GM23338 (cell line): ENCODE measurements around a stretch of chr10.

DNA sequence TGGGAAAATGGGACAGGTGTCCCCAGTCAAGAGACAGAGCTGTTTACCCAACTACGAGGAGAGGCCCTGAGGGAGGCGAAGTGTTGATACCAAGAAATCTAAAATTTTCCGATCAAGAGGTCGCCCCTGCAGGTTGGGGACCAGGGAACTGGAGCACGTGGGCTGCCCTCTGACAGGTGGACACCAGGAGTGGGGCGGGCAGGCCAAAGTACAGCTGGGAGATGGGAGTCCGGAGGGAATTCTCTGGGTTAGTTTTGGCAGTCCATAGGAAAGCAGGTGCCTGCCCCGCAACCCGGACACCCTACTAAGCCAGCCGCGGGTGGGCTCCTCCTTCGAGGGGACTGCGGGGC lies 1.0 kb upstream of the CAMK1D start:
- PRO-cap = no peak
- RAMPAGE, long total RNA = no peak

GRCh38 chr10:12556258-12556834 lies 207.0 kb downstream of the CAMK1D start:
- PRO-cap = no peak
- RAMPAGE, long total RNA = no peak

GRCh38 chr10:12615304-12615606 lies 265.9 kb downstream of the CAMK1D start:
- PRO-cap = no peak
- RAMPAGE, long total RNA = no peak

GRCh38 chr10:12702053-12702295 lies 299.5 kb downstream of the CCDC3 start:
- PRO-cap = no peak
- RAMPAGE, long total RNA = no peak

DNA sequence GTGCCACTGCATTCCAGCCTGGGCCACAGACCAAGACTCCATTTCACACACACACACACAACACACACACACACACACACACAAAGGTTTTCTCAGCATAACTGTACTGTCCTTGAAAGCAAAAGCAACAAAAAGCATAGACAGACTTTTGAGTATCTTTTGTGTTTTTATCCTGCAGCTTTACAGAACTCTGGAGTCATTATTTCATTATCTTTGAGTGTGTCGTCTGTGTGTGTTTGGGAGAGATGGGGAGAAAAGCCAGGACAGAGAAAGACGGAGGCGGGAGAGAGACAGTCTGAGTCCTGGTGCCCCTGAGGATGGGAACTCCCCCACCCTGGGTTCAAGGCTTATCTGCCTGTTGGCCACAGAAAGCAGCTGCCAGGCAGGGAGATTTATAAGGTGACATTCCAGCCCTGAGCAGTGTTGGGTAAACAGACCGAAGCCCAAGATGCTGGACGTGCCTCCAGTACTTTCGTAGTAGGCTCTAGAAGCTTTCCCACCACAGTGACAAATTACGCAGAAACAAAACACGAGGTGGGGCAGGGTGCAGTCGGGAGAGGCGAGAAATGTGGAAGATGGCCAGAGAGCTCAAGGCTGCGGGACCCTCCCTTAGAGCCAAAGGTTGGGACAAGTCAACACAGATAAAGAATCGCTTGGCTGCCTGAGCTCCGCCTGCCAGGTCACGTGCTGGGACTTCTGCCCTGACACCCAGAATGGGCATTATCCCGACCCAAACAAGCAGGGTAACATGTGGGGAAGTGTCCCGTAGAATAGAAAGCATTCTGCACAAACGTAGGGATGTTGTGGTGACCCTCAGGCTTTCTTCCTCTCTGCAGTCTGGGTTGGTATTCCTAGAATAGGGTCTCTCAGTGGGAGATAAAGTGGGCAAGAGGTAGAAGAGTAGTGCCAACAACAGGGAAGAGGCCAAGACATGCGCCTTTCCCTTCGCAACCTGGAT lies 41.1 kb downstream of the CCDC3 start:
- PRO-cap = no peak
- RAMPAGE, long total RNA = no peak

DNA sequence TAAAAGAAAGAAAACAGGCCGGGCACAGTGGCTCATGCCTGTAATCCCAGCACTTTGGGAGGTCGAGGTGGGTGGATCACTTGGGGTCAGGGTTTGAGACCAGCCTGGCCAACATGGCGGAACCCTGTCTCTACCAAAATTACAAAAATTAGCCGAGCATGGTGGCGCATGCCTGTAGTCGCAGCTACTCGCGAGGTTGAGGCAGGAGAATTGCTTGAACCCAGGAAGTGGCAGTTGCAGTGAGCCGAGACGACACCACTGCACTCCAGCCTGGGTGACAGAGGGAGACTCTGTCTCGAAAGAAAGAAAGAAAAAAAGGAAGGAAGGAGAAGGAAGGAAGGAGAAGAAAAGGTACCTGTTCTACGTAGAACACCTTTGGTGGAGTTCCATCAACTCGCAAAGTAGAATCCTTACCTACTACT lies 24.4 kb upstream of the MCM10 start:
- PRO-cap = no peak
- RAMPAGE, long total RNA = no peak

DNA sequence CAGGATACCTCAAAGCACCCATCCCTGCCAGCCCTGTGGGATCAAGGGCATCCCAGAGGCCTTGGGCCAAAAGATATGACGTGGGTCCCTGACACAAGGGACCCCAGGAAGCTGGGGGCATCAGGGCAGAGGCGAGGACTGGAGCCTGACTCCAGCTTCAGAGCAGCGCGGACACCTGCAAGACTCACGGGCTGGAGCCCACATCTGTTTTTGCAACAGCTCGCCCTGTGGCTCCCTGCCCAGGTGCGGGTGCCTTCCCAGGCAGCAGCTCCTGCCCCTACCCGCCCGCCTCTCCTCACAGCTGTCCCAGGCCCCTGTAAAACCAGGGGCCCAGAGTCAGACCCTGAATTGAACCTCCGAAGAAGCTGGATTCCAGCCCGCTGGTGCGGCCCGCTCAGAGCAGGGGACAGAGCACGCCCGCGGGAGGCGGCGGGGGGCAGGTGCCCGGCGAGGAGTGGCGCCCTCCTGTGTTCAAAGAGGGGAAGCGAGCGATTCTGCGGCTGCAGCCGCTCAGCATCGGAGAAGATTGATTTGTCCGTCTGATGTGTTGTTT lies 88.5 kb downstream of the BEND7 start:
- PRO-cap = unidirectional peak, minus-strand start at position 385 of the sequence
- RAMPAGE, long total RNA = no peak

- PRO-cap = no peak
- RAMPAGE, long total RNA = no peak
These were observed 36.2 kb downstream of the BEND7 start for GRCh38 chr10:13492544-13493050.

DNA sequence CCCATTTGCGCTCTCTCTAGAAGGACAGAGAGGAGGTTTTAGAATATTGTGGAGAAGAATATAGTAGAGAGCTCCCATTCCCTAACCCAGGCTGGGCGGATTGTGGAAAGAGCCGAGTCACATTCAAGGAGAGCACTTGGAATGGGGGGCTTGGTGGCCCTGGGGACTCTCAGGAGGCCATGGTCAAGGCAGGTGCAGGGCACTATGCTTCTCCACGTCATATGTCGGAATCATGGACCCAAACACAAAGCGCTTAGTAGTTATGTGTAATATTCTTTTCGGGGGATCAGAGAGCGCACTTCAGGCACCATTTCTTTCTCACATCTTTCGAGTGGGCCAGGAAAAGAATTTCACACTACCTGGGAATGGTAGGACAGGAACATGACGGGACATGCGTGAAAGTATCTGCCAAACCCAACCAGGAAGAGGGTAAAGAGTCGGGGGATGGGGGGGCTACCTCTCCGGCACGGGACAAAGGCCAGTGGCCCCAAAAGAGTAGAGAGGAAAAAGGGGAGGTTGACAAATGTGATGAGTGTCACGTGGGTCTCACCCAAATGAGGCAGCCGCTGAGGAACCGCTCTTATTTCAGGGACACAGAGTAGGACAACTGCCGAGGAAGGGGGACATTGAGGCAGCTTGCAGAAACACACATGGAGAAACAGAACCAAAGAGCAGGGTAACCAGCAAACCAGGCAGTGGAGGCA lies 769 bp upstream of the BEND7 start:
- PRO-cap = unidirectional peak, minus-strand start at position 223 of the sequence
- RAMPAGE, long total RNA = no peak

DNA sequence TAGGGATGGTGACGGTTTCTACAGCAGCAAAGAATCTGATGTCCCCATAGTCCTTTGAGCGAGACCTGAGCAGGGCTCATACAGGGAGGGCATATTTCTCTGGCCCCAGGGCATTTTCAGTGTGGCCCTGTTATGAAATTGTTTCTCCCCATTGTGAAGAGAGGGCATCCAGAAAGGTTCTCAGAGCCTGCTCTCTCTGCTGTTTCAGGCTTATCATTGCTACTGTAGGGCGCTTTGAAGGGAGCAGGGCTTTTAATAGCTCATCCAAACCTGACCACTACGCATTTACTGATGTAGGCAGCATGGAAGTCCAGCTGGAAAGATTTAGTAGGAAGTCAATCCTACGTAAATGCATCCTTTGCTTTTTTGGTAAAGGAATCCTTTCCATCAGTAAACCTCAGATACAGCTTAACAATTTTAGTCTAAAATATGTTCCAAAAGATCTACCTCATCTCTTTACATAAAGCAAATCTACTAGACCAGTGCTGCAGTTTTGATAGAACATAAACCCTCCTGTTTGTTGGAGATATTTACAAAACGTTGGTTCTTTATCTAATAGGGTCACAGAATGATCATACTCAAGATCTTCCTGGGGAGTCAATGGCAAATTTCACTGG lies 68.2 kb downstream of the PRPF18 start:
- PRO-cap = no peak
- RAMPAGE, long total RNA = no peak

- PRO-cap = no peak
- RAMPAGE, long total RNA = no peak
These were observed 286.4 kb downstream of the PRPF18 start for GRCh38 chr10:13873244-13873532.

GRCh38 chr10:14153455-14154118 lies 177.1 kb downstream of the FRMD4A start:
- PRO-cap = no peak
- RAMPAGE, long total RNA = no peak

DNA sequence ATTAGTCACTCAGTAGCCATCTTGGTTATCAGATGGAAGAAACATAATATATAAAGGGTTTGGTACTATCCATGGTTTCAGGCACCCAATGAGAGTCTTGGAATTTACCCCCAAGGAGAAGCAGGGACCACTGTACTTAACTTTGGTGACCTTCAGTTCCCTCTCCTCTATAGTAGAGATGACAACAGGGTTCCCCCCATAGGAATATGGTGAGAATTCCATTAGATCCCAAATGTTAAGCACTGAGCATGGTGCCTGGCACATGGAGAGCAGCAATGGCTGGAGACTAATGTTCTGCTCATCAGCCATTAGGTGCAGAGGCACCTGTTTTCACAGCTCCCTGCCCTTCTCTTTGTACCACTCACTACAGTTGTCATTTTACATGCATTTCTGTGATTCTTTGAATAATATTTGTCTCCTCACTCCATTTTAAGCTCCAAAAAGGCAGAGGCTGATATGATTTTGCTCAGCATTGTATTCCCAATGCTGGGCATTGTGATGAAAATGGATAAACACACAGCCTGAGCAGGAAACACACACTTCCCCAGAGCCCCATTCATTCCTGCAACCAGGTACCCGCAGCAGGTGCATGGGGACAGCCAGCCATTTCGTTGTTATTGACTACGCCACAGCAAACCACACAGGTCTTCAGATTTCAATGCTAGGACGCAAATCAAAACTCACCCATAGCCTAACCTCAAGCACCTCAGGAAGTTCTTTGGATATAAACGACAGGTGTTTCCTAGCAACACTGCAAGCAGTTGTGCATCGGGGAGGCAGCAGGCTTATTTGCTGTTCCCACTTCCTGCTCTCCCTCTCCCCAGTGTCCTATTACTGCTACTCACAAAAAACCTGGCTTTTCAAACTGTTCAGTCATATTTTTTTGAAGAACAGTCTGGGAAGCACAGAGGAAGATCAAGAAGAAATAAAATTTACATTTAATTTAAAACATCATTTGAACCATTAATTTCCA lies 176.2 kb upstream of the FRMD4A start:
- PRO-cap = no peak
- RAMPAGE, long total RNA = no peak

GRCh38 chr10:14529882-14530920 lies 199.5 kb upstream of the FRMD4A start:
- PRO-cap = no peak
- RAMPAGE, long total RNA = no peak

GRCh38 chr10:14531968-14532428 lies 201.3 kb upstream of the FRMD4A start:
- PRO-cap = no peak
- RAMPAGE, long total RNA = no peak

DNA sequence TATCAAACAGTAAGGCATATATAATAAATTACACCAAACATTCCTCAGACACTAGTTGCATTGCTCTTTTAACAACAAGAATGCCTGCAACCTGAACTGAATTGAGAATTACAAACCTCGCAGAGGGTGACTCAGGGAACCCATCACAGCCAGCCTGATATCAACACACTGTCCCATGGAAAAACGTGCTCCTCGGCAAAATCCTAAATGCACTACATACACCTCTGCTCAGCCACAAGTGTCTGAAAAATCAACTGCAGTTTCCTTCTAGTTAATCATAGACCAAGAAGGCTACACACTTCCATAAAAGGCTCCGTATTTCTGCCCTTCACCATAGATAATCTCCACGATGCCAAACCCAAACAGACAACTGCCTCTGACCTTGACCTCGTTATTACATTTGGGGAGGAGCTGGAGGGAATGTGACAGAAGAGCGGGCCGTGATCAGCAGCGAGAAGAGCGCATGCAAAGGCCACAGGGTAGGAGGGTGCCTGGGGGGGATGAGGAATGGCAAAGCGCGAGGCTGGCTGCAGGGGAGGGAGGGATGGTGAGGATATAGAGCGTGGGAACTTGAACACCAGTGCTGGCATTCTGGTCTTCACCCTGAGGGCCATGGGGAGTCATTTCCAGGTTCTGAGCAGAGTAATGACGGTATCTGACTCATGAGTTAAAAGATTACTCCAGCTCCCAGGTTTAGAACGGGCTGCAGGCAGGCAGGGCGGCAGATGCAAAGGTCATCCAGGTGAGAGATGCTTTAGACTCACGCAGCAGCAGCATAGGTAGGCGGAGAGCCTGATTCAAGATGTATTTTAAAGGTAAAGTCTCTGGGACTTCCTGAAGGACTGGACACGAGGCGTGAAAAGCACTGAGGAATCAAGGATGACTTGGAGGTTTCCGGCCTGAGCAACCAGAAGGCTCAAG lies 202.0 kb upstream of the FRMD4A start:
- PRO-cap = no peak
- RAMPAGE, long total RNA = no peak

GRCh38 chr10:14533418-14533955 lies 202.8 kb upstream of the FRMD4A start:
- PRO-cap = no peak
- RAMPAGE, long total RNA = no peak

GRCh38 chr10:14591372-14591785 lies 183.3 kb downstream of the FAM107B start:
- PRO-cap = no peak
- RAMPAGE, long total RNA = no peak

DNA sequence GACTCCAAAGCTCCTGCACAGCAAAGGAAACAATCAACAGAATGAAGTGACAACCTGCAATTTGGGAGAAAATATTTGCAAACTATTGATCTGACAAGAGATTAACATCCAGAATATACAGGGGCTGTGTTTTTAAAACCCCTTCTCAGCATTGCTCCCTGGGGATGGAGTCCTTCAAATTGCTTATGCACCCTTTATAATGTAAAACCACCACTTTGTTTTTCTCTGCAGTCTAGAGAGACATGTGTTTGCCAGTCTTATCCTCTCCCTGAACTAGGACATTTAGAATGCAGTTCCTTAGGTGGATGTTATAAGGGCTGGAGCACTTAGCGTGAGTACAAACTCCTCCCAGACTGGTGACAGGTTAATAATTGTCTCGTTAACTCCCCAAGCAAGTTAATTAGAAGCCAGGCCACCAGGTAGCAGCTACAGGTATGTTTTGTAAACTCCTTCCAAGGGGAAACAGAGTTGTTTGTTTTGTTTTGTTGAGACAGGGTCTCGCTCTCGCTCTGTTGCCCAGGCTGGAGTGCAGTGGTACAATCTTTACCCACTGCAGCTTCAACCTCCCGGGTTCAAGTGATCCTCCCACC lies 100.3 kb downstream of the FAM107B start:
- PRO-cap = no peak
- RAMPAGE, long total RNA = no peak

GRCh38 chr10:14749043-14749780 lies 25.5 kb downstream of the FAM107B start:
- PRO-cap = no peak
- RAMPAGE, long total RNA = no peak